GM06990 (cell line): Measurements from ENCODE around the gene NYX.

DNA sequence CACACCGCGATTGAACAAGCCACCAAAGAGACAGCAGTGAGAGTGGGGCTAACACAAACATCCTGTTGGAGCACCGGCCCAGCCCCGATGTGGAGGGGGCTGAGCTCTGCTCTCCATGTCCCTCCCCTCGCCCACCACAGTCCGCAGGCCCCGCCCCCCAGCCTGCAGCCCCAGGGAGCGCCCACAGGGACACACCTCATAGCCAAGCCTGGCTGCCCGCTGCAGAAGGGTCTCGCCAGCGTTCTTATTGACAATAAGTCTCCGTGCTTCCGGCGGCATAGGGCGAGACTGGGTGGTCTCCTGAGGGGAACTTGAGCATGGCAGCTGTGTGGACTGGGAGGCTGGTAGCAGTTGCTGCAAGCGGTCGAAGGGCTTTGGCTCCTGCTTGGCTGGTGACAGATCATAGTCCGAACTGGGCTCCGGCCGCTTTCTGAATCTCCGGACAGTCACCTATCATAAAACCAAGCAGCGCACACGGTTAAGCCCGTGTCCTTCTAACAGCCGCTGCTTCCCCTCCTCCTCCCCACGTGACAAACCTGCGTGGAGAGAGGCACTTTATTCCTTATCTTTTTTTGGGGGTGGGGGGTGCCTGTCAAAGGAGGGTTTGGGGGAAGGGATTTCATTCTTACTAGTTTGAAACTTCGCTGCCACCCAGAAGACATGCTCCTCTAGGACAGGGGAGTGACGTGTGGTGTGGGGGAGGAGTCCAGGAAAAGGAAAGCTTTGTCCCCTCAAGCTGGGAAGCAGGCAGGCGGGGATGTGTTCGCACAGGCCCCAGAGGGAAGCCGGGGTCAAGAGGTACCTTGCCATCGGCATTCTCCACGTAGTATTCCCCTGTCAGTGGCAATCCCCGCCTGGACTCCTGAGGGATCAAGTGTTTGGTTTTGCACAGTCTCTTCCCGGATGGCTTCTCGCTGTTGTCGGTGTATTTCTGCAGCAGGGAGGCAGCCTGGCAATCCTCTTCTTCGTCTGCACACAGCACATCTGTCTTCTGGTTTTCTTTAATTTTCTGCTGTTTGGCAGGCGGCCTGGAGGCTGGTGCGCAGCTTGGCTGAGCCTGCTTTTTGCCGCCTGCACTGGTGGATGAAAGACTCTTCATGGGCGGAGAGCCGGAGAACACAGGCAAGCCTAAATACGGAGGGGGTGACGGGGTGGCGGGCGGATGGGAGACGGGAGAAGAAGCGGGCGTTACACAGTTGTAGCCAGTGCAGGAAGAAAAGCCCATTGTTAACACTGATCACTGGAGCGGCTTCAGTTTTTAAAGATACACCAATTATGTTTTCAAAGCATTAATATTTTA lies 35.4 kb downstream of the BCOR start:
- RRBS = 55% methylated on average over 3 of the region's 52 CpGs

DNA sequence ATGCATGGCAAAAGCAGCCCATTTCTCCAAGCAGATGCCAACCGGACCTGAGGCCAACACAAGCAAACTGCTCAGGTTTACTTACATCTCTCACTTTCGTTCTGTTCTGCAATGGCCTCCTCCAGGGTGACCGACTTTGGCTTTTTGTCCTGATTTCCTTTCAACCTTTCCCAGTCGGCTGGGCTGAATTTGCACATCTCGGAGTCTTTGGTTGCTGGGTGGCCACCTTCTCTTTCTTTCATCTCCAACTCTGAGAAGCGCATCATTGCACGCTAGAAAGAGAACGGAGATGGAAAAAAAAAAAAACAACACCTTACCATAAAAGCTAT lies 26.9 kb downstream of the BCOR start:
- RRBS = no CpG with 5 or more reads among the region's 8 CpGs

GRCh38 chrX:40098987-40099459 lies 1.3 kb upstream of the BCOR start:
- RRBS = 11% methylated on average over 8 of the region's 41 CpGs

DNA sequence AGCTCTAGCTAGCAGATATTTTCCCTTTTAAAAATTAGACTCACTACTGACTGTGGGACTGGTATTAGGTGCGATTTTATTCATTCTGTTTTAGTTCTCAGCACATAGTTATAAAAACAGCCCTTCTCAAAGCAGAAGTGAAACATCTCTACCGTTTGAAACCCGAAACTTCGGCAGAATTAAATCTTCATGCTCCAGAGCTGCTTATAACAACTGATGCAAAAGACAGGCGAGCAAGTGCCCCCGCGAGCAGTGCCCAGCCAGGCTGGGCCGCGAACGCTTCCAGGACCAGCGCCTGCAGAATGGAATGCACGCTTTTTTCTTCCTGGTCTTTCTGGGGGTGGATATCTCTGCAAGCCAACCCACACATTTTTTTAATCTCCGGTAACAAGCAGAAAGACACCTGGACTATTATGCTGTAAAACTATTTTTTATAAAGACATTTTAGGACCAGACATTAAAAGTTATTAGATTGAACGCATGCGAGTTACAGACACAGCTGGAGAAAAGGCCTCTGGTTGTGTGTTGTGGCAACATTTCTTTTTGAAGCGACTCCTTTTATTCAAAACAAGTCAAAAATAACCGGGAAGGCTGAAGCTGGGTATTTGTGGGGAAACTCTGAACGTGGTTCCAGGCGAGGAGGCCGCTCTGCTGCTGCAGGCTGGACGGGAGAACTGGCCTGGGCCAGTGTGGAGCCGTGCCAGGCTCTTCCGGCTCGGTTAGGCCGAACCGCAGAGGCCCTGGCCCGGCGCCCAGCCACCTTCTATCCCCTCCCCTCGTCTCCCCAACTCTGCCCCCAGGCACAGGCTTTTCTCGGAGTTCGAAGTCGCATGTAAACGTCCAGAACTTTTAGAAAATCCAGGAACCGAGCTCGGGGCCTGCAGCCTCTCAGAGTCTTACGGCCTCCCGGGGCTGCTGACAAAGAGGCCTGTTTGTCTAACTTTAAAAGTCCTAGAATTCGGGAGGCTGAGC lies 2.2 kb upstream of the BCOR start:
- RRBS = 34% methylated on average over 2 of the region's 38 CpGs

- RRBS = 30% methylated on average over 19 of the region's 51 CpGs
These were observed 7.4 kb upstream of the BCOR start for GRCh38 chrX:40105175-40105604.

GRCh38 chrX:40173360-40173977 lies 75.7 kb upstream of the BCOR start:
- RRBS = no CpG with 5 or more reads among the region's 11 CpGs

DNA sequence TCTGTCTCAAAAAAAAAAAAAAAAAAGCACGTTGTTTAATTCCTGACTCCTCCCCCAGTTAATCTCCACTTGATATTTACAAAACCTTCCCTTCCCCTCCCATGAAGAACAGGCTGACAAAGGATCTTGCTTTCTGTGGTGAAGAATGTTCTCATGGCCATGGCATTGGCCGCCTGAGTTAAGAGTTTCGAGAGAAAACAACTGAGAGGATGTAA lies 168.2 kb upstream of the BCOR start:
- RRBS = no CpG with 5 or more reads among the region's 3 CpGs

GRCh38 chrX:40468273-40468650 lies 112.5 kb upstream of the ATP6AP2 start:
- RRBS = no CpG with 5 or more reads among the region's 2 CpGs

GRCh38 chrX:40473927-40474771 lies 106.6 kb upstream of the ATP6AP2 start:
- RRBS = no CpG with 5 or more reads among the region's 20 CpGs

- RRBS = no CpG with 5 or more reads among the region's 9 CpGs
These were observed 67.6 kb upstream of the ATP6AP2 start for GRCh38 chrX:40513063-40513663.

DNA sequence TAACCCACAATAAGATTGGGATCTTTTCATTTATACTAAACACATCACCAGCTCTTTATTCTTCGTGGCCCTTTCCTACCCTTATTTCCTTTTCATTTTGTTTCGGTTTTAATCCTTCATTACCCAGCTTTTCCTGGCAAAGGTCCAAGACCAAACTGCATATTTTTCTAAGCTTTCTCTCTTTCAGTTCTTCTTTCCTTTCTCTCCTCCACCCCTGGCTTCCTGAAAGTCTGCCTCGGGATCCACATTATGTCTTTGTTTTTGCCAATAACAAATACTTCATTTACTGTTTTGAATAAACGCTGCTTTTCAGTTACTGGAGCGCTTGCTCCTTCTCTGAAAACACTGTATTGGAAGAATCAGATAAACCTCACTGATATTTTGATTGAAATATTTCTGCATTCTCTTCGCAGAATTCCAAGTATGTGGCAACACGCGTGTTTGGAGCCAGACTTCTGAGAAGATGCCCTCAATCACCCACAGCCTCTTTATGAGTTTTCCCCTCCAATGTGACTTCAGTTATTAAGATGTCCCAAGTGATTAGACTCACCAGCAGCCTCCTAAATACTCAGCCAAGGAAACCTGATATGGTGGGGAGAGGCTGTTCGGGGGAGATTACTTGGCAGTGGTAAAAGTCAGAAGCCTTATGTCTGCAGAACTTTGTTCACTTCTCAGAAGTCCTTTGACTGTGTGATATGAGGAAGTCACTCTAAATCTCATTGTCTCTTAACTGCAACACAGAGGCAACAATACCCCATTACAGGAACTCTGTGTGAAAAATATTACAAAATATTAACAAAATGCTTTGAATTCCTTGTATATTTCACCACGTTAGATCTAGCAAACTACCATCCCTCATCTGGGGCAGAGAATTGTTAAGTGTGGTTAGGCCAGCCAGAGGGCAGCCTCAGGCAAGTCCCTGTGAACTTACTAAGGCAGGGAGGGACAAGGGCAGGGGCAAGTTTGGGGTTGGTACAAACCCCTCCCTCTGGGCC lies 151.6 kb upstream of the USP9X start:
- RRBS = no CpG with 5 or more reads among the region's 10 CpGs

DNA sequence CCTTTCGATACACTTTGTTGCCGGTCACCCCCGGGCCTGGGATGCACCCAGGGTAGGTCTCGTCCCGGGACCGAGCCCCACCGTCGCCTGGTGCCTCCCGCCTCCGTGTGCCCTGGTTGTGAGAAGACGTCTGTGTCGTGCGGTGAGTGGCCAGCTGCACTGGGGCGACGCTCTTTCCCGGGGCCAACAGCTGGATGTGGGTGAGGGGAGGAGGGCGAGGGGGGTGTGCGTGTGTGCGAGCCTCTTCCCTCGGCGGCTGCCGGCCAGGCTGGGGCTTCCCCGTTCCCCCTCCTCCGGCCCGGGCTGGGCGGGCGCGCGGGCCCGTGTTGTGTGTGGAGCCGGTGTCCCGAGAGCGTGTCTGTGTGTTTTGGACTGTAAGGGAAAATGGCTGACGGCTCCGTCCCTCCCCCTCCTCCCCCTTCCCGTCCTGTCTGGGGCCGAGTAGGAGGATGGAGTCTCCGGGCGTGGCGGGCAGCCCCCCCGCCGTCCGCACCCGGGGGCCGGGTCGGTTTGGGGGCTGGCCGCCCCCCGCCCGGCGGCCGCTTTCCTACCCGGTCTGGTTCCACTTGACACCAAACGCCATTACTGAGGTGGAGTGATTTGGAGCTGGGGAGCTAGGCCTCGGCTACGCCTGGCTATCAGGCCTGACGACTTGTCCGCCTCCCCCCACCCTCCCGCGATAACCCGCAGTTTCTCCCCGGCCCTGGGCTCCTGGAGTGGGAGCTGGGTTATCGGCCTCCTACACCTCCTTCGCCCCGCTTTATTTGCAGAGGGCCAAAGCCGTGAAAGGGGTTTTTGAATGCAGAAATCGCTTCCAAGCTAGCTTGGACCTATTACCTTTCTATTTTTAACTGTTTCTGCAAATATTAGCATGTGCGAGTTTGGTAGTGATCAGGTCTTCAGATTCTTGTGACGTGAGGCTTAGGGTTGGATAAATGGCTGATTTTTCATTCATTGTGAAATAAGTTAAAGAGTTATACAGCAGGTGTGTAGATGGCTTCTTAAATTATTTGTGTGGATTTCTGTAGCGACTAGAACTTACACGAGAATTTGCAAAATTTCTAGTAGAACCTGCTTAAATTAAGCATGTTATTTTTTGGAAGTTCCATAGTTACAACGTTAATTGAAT lies 1.1 kb downstream of the USP9X start:
- RRBS = 3% methylated on average over 30 of the region's 71 CpGs

- RRBS = no CpG with 5 or more reads among the region's 5 CpGs
These were observed 123.7 kb upstream of the DDX3X start for GRCh38 chrX:41210037-41210916.

- RRBS = no CpG with 5 or more reads among the region's 11 CpGs
These were observed 27.0 kb downstream of the DDX3X start for GRCh38 chrX:41360875-41361525.

GRCh38 chrX:41447075-41447600 lies at the start of gene NYX:
Gene NYX, plus strand, starts transcription at chrX:41447343.
- RRBS = no CpG with 5 or more reads among the region's 7 CpGs

DNA sequence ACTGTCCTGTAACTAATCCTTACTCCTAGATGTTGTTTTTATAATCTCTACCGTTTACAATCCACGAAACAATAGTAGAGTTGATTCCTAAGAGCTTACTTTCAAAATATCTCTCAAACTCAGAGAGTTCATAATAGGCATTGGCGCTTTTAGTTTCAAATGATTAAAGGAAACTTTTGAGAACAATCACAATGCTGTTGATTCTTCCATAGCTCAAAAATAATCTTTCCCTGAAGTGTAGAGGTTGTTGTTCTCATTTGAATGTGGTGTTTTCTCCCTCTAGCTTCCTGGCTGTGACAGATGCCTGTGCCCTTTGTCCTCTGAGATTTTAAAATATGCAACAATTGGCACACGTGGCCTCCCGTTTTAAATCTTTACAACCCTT lies 22.7 kb upstream of the CASK start:
- RRBS = no CpG with 5 or more reads among the region's 5 CpGs

- RRBS = no CpG with 5 or more reads among the region's 5 CpGs
These were observed 95.6 kb upstream of the MAOA start for GRCh38 chrX:43560459-43561022.

DNA sequence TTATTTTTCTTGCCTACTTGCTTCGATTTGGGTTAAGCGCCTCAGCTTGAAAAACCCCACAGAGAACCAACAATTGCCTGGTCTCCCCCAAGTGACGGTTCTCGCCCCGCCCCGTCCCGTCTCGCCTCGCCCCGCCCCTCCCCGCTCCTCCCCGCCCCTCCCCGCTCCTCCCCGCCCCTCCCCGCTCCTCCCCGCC lies 1.9 kb upstream of the MAOA start:
- RRBS = no CpG with 5 or more reads among the region's 16 CpGs

GRCh38 chrX:43699971-43700646 lies 44.0 kb downstream of the MAOA start:
- RRBS = no CpG with 5 or more reads among the region's 4 CpGs

DNA sequence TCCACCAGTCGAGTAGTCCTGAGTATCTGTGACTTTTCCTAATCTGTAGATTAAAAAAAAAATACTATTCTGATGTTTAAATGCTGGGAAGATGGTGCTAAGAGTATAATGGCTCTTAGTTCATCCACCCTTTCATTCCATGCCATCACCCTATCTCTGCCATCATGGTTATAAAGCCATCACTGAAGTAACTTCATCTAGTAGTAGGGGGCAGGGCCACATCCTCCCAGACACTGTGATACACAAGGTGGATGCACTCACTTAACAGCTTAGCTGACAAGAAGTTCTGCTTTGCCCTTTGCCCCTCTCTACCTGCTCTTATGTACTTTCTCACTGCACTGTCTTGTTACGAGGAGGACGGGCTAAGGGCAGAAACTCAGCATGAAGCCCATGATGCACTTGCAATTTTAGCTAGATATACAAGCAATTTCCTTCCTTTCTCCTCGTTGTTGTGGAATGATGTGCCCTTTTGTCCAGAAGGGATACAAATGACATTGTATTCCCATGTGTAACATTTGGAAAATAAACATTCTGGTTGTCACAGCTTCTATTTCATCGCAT lies 47.0 kb downstream of the MAOA start:
- RRBS = no CpG with 5 or more reads among the region's 5 CpGs